Foreskin fibroblast (primary cell): ENCODE data around the genes THEG, MED16, ARHGAP45 and GPX4.

DNA sequence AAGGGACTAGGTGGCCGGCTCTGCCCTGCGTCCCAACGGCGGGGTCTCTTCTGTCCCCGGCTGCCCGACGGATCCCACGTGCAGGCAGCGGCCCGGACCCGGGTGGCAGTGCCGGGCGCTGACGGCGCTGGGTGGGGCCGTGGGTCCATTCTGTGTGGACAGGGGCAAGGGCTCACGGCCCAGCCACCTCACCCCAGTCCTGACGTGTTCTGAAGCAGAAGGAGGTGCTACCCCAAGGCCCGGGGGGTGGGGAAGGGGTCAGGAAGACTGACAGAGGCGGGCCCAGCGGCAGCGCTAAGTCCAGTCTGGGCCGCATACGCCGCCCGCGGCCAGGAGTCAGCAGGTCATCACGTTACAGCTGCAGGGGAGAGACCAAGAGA lies 15.1 kb upstream of the PLPP2 start:
- RRBS, result 92% methylated on average over 8 of the region's 28 CpGs

DNA sequence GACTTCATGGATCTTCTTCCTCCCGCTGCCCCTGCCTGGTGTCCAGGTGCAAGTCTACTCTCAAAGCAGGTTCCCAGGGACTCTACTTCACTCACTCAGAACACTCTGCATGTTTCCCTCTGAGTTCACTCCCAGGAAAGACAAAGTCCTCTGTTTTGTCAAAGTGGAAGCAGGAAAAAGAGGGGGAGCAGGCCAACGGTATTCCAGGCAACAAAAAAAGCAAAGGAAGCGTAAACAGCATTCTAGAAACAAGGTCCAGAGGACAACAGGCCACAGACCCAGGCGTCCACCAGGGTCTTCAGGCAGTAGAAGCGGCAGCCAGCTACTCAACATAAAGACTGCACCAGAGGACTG lies 3.1 kb downstream of the MIER2 start:
- RRBS, result no CpG with 5 or more reads among the region's 5 CpGs

GRCh38 chr19:368239-368770 lies 7.5 kb downstream of the THEG start:
- RRBS, result no CpG with 5 or more reads among the region's 15 CpGs

DNA sequence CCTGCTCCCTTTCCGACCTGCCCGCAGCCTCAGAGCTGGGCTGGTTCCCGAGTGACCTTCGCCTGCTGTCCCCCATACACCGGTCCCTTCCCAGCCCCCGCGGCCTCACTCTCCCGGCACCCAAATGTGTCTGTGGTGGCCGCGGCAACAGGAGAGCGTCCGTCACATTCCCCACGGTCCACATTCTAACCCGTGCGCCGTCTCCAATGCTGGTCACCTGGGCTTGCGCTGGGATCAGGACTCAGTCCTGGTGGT lies at the start of gene THEG:
THEG (minus strand) TSS at position 132 of the 255 bp plus-strand sequence.
- RRBS, result no CpG with 5 or more reads among the region's 17 CpGs

GRCh38 chr19:480138-480507 lies 5.3 kb upstream of the ODF3L2 start:
- RRBS, result no CpG with 5 or more reads among the region's 19 CpGs

DNA sequence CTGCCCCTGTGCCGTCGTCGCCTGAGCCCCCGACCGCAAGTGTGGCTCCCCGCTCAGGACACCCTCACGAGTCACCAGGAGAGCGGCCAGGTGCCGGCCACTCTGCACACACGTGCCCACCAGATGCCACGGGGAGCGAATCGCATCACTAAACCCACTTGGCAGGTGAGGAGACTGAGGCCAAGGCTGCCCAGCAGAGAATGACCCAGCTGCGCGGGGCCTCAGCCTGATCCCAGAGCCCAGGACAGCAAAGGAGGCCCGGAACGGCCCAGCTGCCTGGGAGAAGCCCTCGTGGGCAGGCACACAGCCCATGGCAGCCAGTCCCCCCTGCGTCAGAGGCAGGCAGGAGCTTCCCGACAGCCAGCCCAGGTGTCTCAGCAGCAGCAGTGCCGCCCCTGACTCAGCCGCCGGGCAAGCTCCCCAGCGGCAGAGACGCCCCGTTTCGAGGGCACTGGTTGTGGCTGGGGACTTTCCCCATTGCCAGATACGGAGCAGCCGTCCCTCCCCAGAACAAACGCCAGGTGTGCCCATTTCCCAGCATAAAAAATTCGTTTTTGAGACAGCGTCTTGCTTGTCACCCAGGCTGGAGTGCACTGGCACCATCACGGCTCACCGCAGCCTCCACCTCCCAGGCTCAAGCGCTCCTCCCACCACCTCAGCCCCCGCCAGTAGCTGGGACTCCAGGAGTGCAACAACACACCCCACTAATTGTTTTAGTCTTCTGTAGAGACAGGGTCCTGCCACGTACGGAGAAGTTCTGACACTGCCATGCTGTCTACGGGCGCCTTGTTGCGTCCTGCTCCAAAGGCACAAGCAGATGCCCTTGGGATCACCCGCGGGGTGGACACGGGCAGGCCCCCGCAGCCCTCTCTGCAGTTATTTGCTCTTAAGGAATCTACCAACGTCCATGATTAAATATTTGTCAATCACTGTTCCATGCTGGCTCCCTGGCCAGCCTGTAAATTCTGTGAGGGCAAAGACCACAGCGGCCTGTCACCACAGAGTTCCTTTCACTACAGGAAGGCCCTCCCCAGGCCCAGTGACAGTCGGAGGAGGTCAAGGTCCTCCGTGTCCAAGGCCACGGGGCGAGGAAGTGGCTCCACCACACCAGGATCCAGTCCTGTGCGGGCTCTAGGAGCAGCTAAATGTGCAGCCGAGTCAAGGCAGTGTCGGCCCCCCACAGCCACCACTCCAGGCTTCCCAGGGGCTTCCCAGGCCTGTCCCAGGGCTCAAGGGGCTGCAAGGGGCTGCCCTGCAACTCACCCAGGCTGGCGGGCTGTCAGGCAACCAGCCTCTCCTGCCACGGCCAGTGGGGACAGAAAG lies 2.5 kb downstream of the RNF126 start:
- RRBS, result no CpG with 5 or more reads among the region's 56 CpGs

DNA sequence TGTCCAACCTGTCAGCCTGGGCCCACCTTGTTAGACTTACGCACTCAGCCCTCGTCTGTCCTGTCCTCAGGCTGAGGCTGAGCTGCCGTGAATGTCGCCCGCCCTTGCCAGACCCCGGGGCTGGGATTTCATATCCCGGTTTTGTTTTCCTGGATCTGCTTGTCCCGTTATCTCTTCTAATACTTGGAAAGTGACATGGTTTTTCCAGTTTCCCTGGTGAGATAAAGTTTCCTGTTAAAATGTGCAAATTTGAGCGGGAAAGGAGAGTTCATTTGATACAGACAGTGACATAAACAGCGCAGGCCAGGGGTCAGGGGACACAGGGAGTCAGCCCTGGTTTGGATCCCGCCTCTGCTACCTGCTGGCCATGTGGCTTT lies 20.7 kb upstream of the MISP start:
- RRBS, result no CpG with 5 or more reads among the region's 11 CpGs

GRCh38 chr19:768547-768893 lies 17.6 kb downstream of the MISP start:
- RRBS, result no CpG with 5 or more reads among the region's 11 CpGs

GRCh38 chr19:797633-798079 lies 404 bp downstream of the PTBP1 start:
- RRBS, result under 1% methylated on average over 19 of the region's 80 CpGs

GRCh38 chr19:801229-801614 lies 4.0 kb downstream of the PTBP1 start:
- RRBS, result no CpG with 5 or more reads among the region's 15 CpGs

DNA sequence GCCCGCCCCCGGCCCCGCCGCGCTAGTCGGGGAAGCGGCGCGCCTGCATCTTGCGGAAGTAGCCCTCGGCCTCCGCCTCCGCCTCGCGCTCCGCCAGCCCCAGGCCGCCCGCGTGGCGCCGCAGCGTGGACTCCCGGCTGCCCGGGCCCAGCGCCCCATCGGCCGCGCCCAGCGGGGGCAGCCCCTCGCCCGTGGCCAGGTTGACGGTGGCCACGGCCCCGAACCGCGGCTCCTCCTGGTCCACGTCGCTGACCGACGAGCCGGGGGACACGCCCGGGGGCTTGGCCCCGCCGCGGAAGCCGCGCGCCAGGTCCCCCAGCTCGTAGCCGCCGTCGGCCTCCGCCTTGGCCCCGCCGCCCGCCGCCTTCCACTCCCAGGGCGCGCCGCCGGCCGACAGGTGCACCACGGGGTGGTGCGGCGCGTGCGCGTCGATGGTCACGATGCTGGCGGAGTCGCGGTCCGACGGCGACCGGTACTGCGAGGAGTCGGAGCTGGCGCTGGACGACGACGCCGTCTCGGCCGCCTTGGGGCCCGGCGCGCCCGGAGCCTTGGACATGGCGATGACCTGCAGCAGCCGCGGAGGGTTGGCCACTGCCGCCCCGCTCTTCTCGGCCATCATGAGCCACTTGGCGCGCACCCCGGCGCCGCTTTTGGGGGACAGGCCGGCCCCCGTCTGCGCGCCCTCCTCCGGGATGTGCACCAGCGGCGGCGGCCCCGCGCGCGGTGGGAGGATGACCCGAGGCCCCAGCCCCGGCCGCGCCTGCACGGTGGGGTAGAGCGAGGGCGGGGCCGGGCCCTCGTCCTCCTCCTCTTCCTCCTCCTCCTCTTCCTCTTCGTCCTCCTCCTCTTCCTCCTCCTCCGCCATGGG lies 9.0 kb downstream of the PLPPR3 start:
- RRBS, result 91% methylated on average over 30 of the region's 125 CpGs

DNA sequence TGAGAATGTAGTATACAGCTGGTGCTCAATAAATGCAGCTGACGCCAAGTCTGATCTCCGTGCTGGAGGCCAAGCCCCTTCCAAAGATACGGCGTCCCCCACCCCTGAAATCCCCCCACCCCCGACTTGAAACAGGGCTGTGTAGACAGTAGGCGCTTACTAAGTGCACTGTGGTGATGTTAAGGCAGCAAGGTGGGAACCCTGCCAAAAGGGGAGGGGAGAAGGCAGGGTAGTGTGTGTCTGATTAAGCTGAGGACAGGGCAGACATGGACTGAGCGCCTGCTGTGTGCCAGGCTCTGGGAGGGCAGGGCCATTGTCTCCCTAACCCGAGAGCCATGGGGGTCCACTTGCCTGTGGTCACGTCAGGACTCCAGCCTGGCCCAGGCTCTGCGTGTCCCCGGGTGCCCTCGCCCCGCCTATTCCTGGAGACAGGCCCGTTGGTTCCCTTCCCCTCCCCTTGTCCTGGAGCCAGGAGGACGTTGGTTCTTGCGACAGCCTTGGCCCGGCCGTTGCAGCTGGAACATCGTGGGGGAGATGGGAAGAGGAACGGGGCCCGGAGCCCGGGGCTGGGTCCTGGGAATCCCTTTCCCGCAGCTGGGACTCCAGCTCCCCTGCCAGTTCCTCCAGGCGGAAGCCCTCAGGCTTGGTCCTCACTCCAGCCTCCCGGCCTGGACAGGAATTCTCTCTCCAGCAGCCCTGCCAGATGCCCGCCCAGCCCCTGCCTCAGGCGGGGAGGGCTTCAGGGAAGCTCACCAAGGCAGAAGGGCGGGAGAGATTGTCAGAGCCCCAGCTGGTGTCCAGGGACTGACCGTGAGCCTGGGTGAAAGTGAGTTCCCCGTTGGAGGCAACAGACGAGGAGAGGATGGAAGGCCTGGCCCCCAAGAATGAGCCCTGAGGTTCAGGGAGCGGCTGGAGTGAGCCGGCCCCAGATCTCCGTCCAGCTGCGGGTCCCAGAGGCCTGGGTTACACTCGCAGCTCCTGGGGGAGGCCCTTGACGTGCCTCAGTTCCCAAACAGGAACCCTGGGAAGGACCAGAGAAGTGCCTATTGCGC lies 1.6 kb upstream of the ELANE start:
- RRBS, result 2% methylated on average over 13 of the region's 38 CpGs

DNA sequence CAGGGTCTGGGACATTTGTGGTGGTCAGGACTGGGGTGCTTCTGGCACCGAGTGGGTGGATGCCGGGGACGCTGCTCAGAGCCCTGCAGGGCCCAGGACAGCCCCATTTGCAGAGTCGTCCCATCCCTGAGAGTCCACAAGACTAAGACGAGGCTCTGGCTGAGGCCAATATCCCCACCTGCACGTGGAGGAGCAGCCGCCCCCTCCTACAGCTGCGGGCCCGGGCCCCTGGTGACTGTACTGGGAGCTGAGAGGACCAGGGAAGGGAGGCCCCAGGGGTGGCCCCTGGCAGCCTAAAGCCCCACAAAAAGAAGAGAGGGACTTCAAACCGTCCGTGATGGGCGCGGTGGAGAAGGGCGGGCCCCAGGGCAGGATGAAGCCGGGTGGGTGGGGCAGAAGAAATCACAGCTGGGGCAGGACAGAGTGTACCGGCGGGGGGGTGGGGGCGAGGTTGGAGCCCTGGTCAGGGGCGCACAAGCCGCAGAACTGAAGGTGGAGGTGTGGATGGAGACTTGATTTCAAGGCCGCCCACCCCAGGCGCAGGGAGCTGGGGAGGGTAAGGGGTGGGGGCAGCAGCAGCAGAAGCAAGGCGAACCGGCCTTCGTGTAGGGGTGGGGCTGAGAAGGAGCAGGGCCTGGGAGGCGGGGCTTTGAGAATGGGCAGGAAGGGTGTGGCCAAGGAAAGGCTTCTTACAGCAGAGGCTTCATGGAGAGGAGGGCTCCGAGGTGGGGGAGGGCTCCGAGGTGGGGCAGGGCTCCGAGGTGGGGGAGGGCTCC lies 12.9 kb downstream of the CFD start:
- RRBS, result 61% methylated on average over 3 of the region's 29 CpGs

GRCh38 chr19:892598-893707 lies at the start of gene MED16:
MED16 (minus strand) TSS chr19:893187.
- RRBS, result 1% methylated on average over 12 of the region's 91 CpGs

GRCh38 chr19:944894-945267 lies 19.0 kb downstream of the ARID3A start:
- RRBS, result 83% methylated on average over 3 of the region's 13 CpGs

GRCh38 chr19:971789-972803 lies 12.0 kb upstream of the WDR18 start:
- RRBS, result 69% methylated on average over 2 of the region's 33 CpGs

DNA sequence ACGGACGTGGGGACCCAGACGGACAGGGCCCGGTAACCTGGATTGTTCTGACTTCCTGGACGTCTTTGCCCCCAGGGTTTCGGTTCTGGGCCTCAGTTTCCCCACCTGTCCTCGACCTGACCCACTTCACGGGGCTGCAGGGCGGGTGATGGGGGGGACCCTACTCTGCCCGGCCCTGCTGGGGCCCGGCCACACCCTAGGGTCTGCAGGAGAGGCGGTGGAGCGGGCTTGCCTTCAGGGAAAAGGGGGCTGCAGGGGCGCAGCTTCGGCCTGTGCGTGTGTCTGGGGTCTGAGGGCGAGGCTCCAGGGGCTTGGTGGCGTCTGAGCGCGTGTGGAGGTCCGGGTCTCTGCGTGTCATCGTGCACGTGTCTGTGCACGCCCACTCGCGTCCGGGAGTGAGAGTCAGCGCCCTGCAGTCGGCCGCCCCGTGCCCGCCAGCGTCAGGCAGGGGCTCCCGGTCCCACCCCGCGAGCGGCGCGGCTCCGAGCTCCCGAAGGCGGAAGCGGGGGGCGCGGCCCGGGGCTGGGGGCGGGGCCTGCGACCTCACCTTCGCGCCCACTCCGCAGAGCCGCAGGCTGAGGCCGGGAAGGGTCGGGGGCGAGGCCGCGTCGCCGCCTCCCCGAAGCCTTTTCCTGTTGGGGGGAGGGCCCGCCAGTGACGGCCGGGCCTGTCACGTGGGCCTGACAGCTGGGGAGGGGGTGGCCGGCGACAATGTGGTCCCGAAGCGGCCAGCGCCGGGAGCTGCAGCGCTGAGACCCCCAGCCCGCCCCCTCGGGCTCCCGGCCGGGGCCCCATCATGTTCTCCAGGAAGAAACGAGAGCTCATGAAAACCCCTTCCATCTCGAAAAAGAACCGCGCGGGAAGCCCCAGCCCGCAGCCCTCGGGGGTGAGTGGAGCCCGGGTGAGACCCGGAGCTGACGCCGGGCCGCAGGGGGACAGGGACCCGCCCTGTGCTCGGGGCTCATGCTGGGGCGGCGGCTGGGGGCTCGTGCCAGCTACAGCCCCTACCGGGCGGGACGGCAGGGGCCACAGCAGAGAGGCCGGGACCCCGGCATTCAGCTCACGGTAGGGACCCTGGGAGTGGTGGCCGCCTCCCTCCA lies at the start of gene ARHGAP45:
ARHGAP45 (plus strand) TSS at position 558 of the 1,100 bp plus-strand sequence.
- RRBS, result 2% methylated on average over 61 of the region's 100 CpGs

DNA sequence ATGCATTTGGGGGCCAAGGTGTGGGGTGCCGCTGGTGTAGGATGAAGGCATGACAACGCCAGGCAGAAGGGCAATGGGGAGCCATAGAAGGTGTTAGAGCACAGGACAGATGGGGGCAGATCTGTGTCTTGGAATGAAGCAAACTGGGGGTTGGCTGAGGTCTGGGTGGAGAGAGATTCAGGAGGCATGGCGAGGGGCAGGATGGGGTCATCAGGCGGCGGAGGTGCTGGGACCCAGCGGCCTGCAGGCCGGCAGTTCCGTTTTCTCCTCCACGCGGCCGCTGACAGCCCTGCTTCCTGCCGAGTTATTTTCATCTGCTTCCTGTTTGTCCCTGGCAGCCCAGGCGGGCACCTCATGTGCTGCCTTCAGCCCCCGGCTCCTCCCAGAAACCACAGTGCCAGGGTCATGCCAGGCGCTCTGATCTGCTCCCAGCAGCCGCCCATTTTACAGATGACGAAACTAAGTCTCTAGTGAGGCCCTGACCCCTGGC lies 2.1 kb downstream of the ARHGAP45 start:
- RRBS, result 60% methylated on average over 2 of the region's 17 CpGs

- RRBS, result 70% methylated on average over 3 of the region's 28 CpGs
Observed at GRCh38 chr19:1093628-1094328, 1.4 kb downstream of the POLR2E start.

DNA sequence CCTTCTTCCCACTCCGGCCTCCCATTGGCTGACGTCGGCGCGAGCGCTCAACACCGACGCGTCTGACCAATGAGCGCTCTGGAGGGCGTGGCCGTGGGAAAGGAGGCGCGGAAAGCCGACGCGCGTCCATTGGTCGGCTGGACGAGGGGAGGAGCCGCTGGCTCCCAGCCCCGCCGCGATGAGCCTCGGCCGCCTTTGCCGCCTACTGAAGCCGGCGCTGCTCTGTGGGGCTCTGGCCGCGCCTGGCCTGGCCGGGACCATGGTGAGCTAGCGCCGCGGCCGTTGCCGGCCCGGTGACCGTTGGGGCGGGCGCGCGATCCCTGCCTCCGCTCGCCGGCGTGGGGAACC lies at the start of gene GPX4:
GPX4 (plus strand) TSS at position 129 of the 348 bp plus-strand sequence.
- RRBS, result 1% methylated on average over 15 of the region's 47 CpGs